A549 (cell line): ENCODE measurements around the genes APP and CYYR1.

GRCh38 chr21:16536964-16537850 is 807.4 kb downstream of the USP25 start:
- PRO-cap: no peak
CAGE:
- cytosol, long polyA plus RNA: no peak
- long polyA plus RNA: no peak
- nucleus, long polyA plus RNA: no peak

DNA sequence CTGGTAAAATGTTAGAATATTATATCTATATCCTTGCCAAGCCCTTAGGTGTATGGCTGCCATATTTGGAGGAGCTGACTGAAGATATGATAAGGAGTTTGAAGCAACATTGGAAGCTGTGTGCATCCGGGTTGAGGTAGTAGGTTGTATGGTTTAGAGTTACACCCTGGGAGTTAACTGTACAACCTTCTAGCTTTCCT is 809.8 kb downstream of the USP25 start:
- PRO-cap: unidirectional peak, plus-strand start at position 133 of the sequence
CAGE:
- cytosol, long polyA plus RNA: no peak
- long polyA plus RNA: no peak
- nucleus, long polyA plus RNA: no peak

GRCh38 chr21:17429048-17429379 is 83.8 kb upstream of the CXADR start:
- PRO-cap: no peak
CAGE:
- cytosol, long polyA plus RNA: no peak
- long polyA plus RNA: no peak
- nucleus, long polyA plus RNA: no peak

DNA sequence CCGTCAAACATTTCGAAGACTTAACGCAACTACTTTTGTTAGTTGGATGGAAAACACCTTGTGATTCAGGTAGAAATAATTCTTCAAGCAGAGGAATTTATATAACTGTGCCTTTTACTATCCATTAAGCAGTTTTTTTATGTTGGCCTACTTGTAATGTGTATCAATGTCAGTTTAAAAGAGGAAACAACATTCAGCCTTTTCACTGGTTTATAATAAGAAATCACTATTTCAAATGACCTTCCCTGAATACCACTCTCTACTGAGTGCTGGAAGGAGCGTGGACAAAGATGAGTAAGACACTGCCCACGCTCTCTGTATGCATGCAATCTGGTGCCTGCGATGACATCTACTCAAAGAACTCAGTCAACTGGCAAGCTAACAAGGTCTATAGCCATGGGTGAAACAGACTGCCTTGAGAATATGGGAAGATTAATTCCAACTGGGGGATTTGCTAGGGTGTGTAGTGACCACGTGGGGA is 49.5 kb upstream of the CXADR start:
- PRO-cap: no peak
CAGE:
- cytosol, long polyA plus RNA: no peak
- long polyA plus RNA: no peak
- nucleus, long polyA plus RNA: no peak

- PRO-cap: no peak
CAGE:
- cytosol, long polyA plus RNA: no peak
- long polyA plus RNA: no peak
- nucleus, long polyA plus RNA: no peak
Measured at GRCh38 chr21:17513597-17514583, 1.0 kb downstream of the CXADR start.

DNA sequence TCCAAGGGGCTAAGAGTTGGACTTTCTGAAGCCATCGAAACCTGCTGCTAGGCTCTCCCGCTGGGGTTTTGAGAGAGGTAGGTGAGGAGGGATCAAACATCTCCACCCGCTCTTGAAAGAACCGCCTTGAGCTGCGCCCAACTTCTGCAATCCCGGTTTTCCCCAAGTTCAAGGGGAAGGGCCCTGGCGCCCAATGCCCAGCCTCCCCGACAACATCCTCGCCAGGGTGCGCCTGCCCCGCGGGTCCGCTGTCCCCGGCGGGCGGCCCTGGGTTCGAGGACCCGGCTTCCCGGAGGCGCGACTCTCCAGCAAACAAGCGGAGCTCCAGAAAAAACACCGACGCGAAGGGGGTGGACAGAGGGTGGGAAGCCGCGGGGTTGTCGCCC is 697 bp downstream of the BTG3 start:
- PRO-cap: no peak
CAGE:
- cytosol, long polyA plus RNA: no peak
- long polyA plus RNA: no peak
- nucleus, long polyA plus RNA: no peak

DNA sequence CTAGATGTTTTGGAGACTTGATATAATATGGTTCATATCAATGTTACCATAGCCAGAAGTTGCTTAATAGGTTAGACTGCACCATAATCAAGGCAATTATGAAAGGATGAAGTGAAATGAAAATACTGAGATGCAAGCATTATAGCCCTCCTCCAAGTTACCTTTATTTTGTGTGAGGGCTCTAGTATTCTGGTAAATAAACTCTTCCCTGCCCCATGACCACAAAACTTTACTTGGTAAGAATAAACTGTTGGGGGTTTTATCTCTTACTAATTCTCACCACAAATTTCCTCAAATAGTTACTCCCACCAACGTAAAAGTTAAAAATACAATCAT is 29.6 kb downstream of the C21orf91 start:
- PRO-cap: no peak
CAGE:
- cytosol, long polyA plus RNA: no peak
- long polyA plus RNA: no peak
- nucleus, long polyA plus RNA: no peak

DNA sequence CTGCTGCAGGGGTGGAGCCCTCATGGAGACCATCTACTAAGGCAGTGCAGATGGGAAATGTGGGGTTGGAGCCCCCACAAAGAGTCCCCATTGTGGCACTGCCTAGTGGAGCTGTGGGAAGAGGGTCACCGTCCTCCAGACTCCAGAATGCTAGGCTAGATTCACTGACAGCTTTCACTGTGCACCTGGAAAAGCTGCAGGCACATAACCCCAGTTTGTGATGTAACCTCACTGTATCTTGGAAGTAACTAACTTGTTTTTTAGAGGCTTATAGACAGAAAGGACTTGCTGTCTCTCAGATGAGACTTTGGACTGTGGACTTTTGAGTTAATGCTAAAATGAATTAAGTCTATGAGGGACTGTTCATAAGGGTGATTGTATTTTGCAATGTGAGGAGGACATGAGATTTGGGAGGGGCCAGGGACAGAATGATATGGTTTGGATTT is 10.7 kb downstream of the C21orf91 start:
- PRO-cap: no peak
CAGE:
- cytosol, long polyA plus RNA: no peak
- long polyA plus RNA: no peak
- nucleus, long polyA plus RNA: no peak

GRCh38 chr21:18654443-18654848 is 250.9 kb upstream of the TMPRSS15 start:
- PRO-cap: no peak
CAGE:
- cytosol, long polyA plus RNA: no peak
- long polyA plus RNA: no peak
- nucleus, long polyA plus RNA: no peak

DNA sequence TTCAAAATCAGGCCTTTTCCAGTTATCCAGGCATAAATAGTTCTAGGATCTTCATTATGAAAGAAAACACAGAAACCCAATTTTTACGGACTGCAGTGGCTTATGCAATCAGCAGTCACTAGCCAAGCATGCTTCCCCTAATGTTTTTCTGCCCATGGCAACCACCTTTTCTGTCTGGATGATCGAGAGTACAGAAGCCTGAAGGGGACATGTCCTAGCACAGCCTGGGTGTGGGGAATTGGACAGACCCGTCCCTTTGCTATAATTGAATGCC is 29.8 kb upstream of the NCAM2 start:
- PRO-cap: no peak
CAGE:
- cytosol, long polyA plus RNA: no peak
- long polyA plus RNA: no peak
- nucleus, long polyA plus RNA: no peak

- PRO-cap: no peak
CAGE:
- cytosol, long polyA plus RNA: no peak
- long polyA plus RNA: no peak
- nucleus, long polyA plus RNA: no peak
Measured at GRCh38 chr21:23886835-23887269, 1720.4 kb downstream of the MRPL39 start.

DNA sequence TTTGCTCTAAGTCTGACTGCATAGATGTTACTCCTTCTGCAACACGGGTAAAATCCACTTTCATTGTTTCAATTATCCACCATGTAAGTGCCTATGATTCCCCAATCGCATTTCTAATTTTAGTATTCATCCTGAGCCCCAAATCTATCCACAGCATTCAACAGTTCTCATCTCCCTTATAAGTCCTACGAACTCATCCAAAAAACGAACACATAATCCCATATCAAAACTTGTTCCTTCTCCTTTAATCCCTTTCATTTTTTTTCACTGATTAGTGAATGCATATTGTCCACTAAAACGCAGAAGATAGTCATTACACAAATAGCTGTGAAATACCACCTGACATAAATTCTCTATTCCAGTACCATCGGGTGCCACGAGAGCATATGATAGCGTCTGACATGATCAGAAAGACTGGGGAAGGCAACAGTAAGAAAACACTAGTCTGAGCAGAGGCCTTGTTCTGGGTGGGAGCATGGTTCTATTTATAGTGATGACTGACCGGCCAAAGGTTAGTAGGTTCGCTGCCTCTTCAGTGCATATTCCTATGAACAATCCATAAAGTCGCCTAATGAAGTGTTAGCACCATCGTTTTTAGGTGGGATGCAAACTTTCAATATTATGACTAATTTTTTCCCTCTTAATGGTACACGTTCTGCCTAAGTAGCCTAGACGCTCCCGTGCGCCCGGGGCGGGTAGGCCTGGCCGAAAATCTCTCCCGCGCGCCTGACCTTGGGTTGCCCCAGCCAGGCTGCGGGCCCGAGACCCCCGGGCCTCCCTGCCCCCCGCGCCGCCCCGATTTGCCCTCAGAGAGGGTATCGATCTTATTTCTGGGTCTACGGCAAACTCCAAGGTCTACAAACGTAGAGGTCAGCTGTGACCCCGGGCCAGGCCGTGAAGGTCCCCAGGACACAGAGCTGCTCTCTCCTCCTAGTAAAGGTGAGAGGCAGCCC is 597 bp downstream of the ATP5PF start:
- PRO-cap: no peak
CAGE:
- cytosol, long polyA plus RNA: no peak
- long polyA plus RNA: no peak
- nucleus, long polyA plus RNA: no peak

DNA sequence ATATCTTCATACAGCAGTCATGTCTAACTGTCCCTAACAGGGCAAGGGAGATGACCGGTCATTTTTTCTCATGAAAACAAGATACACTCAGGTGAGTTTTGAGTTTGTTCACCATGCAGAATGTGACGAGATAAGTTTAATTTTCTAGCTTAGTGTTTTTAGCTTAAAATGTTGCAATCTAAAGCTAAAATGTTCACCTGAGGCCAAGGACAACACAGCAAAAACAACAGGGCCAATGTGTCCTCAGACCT is 144.3 kb downstream of the GABPA start:
- PRO-cap: no peak
CAGE:
- cytosol, long polyA plus RNA: no peak
- long polyA plus RNA: no peak
- nucleus, long polyA plus RNA: no peak

DNA sequence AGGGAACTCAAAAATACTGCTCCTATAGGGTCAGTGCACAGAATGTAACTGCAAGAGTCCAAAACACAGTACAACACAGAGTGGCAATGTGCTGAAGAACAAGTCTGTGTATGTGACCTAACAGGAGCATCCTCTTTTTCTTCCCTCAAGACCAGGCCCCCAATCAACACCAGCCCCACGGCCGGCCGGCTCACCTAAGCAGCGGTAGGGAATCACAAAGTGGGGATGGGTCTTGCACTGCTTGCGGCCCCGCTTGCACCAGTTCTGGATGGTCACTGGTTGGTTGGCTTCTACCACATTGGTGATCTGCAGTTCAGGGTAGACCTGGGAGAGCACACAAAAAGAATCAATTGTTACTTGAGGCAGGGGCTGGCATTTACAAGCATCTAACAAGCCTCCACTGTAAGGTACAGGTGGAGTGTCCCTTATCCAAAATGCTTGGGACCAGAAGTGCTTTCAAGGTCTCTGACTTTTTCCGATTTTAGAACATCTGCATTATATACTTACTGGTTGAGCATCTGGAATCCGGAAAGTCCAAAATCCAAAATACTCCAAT is 80.7 kb downstream of the APP start:
- PRO-cap: no peak
CAGE:
- cytosol, long polyA plus RNA: no peak
- long polyA plus RNA: no peak
- nucleus, long polyA plus RNA: no peak

DNA sequence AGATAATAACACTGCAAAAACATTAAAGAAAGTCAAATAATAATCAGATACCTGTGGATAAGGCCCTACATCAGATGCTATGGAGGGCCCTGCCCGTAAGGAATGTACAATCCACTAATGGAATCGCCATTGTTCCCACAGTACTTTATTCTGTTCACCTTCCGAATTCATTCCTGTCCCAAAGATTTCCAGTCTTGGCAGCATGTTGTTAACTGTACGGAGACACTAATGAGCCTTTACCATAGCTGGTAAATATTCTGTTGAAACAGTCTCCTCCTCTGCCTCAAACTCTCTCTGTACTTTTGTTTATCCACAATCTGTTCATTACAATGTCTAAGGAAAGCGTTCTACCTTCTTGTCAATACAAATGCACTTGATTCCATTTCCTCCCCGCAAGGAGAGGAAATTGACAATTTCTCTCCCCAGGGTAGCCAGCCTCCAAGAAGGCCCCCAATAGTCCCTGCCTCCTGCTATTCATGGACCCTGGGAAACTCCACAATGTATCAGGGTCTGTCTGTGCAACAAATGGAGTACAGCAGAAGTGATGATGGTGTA is 56.6 kb downstream of the APP start:
- PRO-cap: no peak
CAGE:
- cytosol, long polyA plus RNA: no peak
- long polyA plus RNA: no peak
- nucleus, long polyA plus RNA: no peak

GRCh38 chr21:26170442-26171491 is at the start of gene APP:
Gene APP, minus strand, starts transcription at chr21:26170770.
- PRO-cap: bidirectional peak, plus-strand start at chr21:26170877, minus-strand start at chr21:26170768
CAGE:
- cytosol, long polyA plus RNA: start-site peak on the minus strand at chr21:26170702-26170783, 2,716 and 3,481 reads in 2 replicates
- long polyA plus RNA: start-site peak on the minus strand at chr21:26170742-26170770, 378 and 38 reads in 2 replicates
- nucleus, long polyA plus RNA: start-site peak on the minus strand at chr21:26170695-26170802, 5,401 and 23,226 reads in 2 replicates

- PRO-cap: no peak
CAGE:
- cytosol, long polyA plus RNA: no peak
- long polyA plus RNA: no peak
- nucleus, long polyA plus RNA: no peak
Measured at GRCh38 chr21:26572615-26573517, at the start of gene CYYR1. Gene CYYR1, minus strand, starts transcription at chr21:26573286.

- PRO-cap: no peak
CAGE:
- cytosol, long polyA plus RNA: no peak
- long polyA plus RNA: no peak
- nucleus, long polyA plus RNA: no peak
Measured at GRCh38 chr21:27307253-27307779, 340.4 kb upstream of the ADAMTS5 start.

GRCh38 chr21:27379372-27379747 is 412.5 kb upstream of the ADAMTS5 start:
- PRO-cap: no peak
CAGE:
- cytosol, long polyA plus RNA: no peak
- long polyA plus RNA: no peak
- nucleus, long polyA plus RNA: no peak

DNA sequence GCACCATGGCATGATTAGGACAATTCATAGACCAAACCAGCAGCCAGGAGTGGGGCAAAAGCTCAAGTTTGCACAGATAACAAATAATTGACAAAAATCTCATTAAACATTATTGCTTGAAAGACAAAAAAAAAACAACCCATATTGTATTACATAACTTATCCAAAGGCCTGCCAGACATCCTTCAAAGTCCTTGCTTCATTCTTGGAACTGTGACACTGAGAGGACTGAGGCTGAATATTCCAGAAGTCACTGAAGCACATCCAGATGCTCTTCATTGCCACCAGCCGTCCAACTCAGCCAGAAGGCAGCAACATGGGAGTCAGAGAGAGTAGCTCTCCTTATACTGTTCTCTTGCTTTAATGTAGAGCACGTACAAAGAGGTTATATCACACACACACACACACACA is 647.6 kb downstream of the N6AMT1 start:
- PRO-cap: no peak
CAGE:
- cytosol, long polyA plus RNA: no peak
- long polyA plus RNA: no peak
- nucleus, long polyA plus RNA: no peak